ENCODE data around the gene HIF1A.

- RRBS: no CpG with 5 or more reads among the region's 3 CpGs
Observed at GRCh38 chr14:61277852-61278144, 3.3 kb downstream of the TMEM30B start.

GRCh38 chr14:61279280-61279865 lies 1.8 kb downstream of the TMEM30B start:
- RRBS: no CpG with 5 or more reads among the region's 9 CpGs

GRCh38 chr14:61321986-61322368 lies 598 bp downstream of the PRKCH start:
- RRBS: no CpG with 5 or more reads among the region's 33 CpGs

DNA sequence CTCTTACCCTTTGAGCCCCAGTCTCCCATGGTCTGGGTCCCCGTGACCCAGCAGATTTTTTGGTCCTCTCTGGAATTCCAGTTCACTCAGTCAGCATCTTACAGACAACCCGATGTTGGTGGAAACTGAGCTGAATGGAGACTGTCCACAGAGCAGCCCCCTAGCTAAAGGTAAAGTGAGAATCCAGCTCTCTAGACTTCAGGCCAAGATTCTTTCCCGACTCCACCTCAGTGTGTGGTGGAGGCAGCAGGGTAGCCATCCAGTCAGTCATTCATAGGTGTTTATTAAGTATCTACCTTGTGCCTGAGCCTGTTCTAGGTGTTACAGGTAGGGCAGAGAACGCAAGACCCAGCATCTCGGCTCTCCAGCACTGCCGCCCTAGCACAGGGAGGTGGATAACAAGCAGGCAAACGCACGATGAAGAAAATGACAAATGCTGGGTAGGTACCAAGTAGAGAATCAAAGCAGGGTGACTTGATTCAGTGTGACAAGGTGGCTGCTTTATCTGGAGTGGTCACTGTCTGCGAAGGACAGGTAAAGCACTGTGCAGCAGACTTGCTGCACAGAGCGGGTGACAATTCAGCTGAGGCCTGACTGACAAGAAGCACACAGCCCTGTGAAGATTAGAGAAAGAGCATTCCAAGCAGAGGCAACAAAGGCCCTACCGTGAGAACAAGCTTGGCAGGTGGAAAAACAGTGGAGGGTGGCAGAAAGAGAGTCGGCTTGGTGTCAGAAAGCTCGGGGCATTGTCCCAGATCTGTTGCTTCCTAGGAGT lies 12.7 kb downstream of the PRKCH start:
- RRBS: no CpG with 5 or more reads among the region's 13 CpGs

GRCh38 chr14:61403430-61403738 lies 82.0 kb downstream of the PRKCH start:
- RRBS: no CpG with 5 or more reads among the region's 1 CpG

GRCh38 chr14:61501784-61503040 lies 180.8 kb downstream of the PRKCH start:
- RRBS: no CpG with 5 or more reads among the region's 12 CpGs

- RRBS: no CpG with 5 or more reads among the region's 5 CpGs
Observed at GRCh38 chr14:61517655-61518293, 177.5 kb upstream of the HIF1A start.

- RRBS: no CpG with 5 or more reads among the region's 4 CpGs
Observed at GRCh38 chr14:61524300-61525039, 170.8 kb upstream of the HIF1A start.

- RRBS: no CpG with 5 or more reads among the region's 8 CpGs
Observed at GRCh38 chr14:61537433-61538282, 157.7 kb upstream of the HIF1A start.

- RRBS: no CpG with 5 or more reads among the region's 4 CpGs
Observed at GRCh38 chr14:61543093-61543736, 152.1 kb upstream of the HIF1A start.

DNA sequence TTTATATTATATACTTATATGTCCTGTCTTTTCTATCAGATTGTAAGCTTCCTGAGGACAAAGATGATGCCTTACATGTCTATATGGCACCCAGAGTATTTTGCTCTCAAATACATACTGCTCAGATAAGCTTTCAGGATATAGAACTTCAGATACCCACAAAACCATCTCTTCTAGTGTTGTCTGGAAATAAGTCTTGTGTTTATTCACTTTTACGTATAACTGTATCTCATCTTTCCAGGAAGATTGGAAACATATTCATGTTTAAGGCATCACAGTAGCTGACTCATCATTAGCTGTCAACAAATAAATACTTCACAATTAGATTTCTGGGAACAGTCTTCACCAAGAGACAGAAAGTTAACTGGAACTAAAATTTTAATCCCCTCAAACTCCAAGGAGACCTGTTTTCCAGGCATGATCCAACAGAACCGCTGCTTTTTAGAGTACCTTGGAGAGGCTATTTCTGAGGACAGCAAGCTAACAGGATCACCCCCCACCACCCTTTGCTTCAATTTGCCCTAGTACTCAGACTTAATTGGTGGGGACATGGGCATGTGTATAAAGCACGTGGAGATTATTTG lies 129.4 kb upstream of the HIF1A start:
- RRBS: no CpG with 5 or more reads among the region's 3 CpGs

- RRBS: no CpG with 5 or more reads among the region's 4 CpGs
Observed at GRCh38 chr14:61603733-61604064, 91.6 kb upstream of the HIF1A start.

DNA sequence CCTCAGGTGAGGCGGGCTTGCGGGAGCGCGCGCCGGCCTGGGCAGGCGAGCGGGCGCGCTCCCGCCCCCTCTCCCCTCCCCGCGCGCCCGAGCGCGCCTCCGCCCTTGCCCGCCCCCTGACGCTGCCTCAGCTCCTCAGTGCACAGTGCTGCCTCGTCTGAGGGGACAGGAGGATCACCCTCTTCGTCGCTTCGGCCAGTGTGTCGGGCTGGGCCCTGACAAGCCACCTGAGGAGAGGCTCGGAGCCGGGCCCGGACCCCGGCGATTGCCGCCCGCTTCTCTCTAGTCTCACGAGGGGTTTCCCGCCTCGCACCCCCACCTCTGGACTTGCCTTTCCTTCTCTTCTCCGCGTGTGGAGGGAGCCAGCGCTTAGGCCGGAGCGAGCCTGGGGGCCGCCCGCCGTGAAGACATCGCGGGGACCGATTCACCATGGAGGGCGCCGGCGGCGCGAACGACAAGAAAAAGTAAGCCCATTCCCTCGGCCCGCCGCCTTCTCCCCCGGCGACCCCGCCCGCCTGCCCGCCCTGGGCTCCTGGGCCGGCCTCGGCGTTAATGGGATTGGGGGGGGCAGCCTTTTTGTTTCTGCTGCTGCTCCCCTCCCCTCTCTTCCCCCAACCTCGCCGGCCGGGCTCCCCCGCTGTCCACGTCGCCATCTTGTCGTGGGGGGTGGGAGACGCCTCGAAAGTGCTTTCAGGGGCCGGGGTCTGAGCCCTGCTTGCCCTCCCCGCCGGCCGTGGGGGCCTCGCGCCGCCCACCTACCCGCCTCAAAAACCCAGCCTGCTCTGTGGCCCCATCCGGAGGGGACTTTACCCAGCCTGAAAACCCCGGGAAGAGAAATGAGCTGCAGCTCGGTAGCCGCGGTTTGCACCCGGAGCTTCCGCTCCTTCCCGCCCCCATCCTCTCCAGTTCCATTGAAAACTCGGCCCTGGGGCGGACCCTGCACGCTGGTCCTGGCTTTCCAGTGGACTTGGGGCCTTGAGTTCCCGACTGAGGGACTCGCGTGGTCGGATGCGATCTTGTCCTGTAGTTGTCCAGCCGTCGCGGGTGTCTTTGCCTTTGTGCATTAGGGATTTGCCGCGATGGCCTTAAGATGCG lies at the start of gene HIF1A:
Gene HIF1A (plus strand): TSS at position 138 of the 1,095 bp plus-strand sequence.
- RRBS: 3% methylated on average over 43 of the region's 102 CpGs

DNA sequence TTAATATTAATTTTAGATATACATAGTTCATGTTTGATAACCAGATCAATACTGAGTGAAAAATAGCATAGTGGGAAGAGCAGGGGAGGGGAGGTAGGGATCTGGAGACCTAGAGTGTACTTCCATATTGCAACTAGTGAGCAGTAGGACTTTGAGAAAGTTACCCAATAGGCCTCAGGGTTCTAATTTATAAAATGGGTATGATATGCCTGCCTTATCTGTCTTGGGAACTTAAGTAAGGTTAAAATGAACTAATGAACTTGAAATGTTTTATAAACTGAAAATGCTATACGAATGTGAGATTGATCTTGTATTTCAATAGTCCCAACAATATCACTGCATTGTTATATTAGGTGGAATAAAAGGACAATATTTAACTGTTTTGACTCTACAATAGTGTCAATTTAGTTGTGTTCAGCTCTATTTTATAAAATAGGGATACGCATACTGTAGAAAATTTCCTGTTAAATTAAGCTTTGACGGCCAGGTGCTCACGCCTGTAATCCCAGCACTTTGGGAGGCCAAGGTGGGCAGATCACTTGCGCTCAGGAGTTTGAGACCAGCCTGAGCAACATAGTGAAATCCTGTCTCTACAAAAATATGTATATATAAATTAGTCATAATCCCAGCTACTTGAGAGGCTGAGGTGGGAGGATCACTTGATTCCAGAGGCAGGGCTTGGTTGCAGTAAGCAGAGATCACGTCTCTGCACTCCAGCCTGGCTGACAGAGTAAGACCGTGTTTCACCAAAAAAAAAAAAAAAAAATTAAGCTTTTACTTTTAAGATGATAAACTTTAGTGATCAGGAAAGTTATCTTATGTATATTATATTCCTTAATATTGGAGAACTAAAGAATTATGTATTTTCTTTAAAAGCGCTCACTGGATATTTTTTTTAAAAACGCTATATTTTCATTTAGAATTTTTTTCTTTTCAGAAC lies 18.2 kb upstream of the SNAPC1 start:
- RRBS: no CpG with 5 or more reads among the region's 9 CpGs

GRCh38 chr14:63290739-63291521 lies 27.8 kb downstream of the GPHB5 start:
- RRBS: no CpG with 5 or more reads among the region's 12 CpGs

DNA sequence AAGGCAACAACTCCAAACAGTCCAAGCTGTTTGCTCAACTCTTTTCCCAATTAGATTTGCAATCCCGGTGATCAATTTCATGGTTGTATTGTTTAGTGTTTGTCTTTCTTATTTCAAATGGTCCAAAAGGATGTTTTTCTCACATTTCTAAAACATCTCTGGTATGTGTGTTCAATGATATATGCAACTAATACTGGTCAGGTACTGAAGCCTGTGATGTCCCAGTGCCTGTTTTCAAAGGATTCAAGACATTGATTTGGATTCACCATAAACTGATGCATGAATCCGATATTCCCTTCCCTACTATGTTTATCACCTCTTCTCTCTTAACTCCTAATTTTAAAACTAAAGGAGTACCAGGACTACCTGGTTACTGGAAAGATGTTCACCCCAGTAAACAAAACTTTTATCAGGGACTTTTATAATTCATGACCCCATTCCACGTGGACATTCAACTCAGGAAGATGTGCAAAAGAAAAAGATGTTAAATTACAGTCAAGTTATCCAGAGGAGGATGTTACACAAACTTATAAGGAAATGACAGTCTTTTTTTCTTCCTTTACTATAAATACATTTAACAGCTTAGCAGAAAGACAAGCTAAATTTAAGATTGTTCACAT lies 56.4 kb upstream of the GPHB5 start:
- RRBS: no CpG with 5 or more reads among the region's 3 CpGs

DNA sequence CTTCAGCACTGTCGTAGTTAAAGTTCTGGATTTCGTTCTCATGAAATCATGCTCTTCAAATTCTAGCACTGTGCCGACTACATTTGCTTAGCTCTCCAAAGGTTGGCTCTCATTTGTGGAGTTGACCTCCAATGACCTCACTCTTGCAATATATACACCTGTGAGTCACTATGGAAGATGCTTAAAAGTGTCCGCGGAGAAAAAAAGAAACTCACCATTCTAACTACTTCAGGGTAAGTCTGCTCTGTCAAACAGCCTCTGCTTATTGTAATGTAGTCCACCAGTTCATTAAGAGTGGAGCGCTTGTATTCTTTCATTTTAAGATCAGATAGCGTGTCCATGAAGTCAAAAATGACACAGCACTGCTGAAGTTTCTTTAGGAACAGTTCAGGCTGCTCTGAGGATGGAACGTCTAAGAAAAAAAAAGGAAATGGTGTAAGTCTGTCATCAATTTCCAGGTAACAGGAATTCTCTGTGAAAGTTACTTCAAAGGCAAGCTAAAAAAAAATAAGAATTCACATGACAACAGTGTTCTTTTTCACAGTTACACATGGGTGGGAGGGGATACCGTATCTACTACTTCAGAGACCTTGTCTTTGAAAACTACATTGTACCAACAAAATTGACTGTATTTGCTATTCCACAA lies 89.6 kb downstream of the PPP2R5E start:
- RRBS: no CpG with 5 or more reads among the region's 9 CpGs

GRCh38 chr14:63471141-63471815 lies 71.9 kb downstream of the PPP2R5E start:
- RRBS: no CpG with 5 or more reads among the region's 2 CpGs

DNA sequence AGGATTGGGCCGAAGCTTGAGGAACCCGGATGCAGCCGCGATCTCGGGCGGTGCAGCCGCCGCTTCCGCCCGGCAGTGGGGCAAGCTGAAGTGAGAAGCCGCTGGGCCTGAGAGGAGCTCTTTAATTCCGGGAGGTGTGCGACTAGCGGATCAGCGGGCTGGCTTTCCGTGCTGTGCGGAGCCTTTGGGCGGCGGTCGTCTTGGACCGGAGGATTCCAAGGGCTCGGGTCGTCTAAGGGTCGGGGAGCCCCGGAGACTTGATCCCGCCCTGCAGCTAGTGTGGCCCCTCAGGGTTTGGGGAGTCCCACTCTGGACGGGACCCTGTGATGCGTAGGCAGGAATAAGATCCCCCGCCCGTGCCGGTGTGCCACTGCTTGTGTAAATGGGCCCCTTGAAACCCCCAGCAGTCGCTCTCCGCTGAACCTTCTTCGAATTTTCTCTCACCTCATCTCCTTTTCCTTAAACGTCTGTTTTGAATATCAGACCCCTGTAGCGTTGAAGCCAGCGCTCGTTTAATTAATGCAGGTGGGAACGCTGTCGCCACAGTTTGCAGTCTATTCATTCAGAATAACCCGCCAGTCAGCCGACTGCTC lies 461 bp upstream of the PPP2R5E start:
- RRBS: 3% methylated on average over 28 of the region's 42 CpGs

- RRBS: no CpG with 5 or more reads among the region's 2 CpGs
Observed at GRCh38 chr14:63702041-63702318, 25.9 kb downstream of the SGPP1 start.

Data from GM06990 (cell line).